Daoy (cell line): ENCODE measurements around the gene SPATA24.

DNA sequence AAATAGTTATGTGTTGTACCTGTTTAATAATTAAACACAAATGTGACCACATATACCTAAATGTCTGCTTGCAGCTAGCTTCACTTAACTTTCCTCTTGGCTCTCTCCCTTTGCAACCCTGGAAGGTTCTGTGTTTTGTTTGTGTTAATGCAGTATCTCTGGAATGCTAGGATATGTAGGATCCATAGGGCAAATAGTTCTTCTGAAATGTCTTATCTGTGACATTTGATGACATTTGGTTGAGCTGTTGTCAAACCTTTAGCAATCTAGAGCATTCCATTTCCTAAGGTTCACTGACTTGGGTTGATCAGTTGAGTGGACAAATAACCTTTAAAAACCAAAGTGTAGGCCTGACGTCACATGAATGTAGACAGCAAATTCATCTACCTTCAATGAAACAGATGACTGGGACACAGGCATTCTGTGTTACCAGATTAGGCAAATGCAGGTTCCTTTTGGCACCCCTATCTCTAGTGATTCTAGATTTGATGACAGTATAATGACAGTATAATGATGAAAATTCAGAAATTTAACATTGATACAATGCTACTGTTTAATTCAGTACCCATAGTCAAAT, 21.9 kb downstream of the CTNNA1 start:
- RAMPAGE, long total RNA, result no peak

DNA sequence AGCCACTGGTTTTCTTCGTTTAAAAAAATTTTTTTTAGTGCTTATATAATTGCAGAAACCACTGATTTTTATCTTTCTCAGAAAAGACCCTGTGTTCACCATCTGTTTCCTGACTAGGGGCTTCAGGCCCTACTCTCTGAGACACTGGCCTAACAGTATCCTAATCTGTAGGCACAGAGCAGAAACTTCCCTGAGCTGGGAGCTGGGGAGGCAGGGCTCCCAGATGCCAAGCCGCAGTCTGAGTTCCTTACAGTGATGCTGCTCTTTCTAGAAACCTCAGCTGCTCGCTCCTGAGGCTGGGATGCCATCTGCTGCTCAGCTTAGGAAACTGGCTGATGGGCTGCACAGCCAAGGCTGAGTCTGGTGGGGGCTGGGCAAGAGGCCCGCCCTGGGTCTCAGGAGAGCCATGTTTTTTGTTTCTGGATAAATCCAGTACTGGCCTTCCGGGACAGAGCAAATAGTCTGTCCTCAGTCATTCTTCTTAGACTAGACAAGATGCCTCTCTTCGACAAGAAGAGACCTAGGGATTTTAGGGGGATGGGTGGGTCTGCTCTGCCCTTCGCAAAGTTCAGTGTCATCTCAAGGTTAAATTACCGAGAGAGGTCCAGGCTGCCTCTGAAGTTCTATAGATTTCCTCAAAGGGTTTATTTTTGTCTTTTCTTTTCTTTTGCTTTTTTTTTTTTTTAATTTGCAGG, 30.9 kb upstream of the MATR3 start:
- RAMPAGE, long total RNA, result no peak

DNA sequence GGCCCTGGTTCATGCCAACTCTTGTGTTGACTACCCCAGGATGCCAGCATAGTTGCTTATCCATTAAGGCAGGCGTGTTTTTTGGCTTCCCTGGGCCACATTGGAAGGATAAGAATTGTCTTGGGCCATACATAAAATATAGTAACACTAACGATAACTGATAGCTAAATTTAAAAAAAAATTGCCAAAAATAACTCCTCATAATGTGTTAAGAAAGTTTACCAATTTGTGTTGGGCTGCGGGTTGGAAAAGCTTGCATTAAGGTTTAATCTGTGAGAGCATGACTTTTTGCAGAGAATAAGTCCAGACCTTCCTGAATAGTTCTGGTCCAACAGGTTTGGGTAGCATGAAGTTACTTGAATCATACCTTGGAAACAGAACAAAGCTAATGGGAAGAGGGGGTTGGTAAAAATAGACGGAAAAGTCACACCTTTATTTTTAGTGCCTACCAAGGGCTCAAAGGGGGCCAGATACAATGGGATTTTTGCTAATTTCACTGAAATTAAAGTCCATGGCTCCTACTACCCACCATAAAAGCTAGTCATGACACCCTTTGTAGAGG, 17.2 kb upstream of the MATR3 start:
- RAMPAGE, long total RNA, result no peak

GRCh38 chr5:139302807-139303422, 9.4 kb downstream of the MATR3 start:
- RAMPAGE, long total RNA, result no peak

DNA sequence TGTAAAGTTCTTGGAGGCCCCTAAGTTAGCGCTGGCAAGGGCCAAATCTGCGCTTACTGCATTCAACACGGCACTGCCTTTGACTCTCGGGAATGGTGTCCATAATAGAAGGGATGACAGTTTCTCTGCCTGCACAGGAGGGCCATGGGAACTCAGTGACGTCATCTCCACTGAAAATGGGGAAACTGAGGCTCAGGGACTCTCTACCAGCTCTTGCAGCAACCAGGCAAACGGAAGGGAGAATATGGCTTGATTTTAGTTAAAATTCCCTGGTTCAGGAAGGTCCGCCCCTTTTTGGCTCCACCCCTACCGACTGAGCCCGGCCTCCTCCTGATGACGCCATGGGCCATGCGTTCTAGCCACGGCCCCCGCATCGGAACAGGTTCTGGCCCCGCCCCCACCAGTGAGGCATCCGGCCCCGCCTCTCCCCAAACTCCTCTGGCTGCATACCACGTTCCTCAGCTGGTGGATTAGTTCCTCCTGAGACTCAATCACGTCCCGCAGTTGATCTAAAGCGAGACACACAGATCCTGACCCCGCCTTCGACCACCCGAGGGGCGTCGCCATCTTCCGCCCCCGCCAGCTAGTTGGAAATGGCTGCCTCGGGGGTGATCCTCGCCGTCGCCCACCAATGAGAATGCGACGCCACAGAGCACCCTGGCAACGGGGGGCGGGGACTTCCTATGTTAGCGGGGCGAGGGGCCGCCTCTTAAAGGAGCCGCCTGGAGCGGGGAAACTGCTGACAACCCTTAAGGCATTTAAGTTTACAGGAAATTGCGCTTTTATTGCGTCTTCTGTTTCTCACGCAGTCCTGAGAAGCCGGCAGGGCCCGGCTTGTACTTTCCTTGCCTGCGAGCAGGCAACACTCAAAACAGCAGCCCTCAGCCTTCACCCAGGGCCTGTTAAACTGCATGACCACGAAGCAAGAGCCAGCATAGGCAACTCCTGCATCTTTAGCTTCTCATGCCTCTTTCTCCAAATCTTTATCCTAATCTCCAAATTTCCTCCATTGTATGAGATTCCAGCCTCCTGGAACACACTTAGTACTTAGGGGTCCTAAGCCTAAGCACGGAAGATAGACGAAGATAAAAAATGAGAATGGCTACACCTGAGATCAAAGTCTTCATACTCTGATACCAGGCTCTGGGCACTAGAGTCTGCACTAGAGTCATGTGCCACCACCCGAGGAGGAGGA, at the start of gene SPATA24:
Gene SPATA24, minus strand, starts transcription at position 596 of the 1,195 bp plus-strand sequence.
- RAMPAGE, long total RNA, result no peak

DNA sequence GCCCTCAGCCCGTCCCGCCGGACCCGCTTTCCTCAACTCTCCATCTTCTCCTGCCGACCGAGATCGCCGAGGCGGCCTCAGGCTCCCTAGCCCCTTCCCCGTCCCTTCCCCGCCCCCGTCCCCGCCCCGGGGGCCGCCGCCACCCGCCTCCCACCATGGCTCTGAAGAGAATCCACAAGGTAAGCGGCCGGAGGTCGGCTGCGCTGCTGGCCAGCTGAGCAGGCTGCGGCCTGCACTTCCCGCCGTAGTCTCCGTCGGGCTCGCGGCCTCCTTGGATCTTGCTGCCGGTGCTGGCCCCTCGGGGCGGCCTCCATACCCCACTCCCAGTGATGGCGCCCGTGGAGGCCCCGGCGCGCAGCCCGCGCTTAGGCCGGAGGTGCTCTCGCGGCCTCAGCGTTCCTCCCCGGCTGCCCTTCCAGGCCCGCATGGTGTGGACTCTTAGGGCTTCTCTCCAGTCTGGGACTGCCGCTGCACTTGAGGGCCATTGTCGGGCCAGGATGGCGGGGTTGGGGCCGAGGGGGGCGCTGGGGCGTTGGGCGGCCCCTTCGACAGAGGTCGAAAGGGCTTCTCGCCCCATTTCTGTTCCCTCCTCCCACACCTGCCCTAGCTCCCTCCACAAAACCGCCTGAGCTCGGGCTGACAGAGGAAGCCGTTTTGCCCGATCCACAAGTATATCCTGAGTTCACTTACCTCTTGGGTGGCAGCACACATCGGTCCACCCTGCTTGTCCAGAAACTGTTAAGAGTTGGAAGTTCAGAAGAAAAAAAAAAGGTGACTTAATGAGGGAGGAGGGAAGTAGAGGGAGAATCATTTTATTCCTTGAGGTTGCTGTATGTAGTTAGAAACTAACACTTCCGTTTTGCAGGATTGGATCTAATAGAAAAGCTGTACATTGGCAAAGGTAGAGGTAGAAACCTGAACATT, 760 bp downstream of the UBE2D2 start:
- RAMPAGE, long total RNA, result no peak

- RAMPAGE, long total RNA, result no peak
Observed at GRCh38 chr5:139650145-139650682, 2.1 kb downstream of the CXXC5 start.

DNA sequence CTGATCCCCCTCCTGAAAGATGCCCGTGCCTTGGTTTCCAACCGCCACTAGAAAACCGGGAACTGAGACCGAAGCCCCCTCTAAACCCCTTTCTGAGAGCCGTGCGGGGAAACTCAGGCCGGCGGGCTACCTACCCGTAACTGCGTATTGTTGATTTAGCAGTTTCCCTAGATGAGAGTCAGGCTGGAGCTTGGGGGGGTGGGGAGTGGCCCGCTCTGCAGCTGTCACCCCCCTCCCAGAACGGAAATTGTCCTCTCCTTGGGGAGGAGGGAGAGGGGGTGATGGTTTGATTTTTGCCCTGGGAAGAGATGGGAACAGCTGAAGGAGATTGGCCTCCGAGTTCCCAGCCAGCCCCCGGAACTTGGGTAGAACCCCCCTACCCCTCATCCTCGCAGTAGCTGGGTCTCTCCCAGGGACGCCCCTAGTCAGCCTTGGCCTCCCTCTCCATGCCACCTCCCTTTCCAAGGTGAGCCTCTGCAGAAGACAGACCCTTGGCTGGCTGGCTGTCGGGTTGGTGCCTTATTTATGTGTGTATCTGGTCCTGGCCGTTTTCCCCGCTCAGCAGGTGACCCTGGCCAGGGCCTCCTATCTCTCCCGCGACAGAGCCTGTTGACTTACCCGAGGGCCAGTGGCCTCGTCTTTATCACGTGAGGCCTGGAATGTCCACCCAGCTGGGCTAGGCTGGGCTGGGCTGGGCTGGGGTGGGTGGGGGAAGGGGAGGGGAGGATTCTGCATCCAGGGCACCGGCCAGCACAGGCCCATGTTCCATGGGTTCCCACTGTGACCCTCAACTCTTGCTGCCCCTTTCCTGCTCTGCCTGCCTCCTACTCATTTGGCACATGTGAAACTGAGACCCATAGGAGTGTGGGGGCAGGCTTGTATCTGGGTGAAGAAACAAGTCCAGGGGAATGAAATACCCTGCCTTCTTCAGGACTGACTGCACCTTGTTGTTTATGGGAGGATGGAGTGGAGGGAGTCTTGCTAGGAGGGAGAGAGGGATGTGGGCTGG, 2.9 kb downstream of the CXXC5 start:
- RAMPAGE, long total RNA, result no peak

- RAMPAGE, long total RNA, result no peak
Observed at GRCh38 chr5:139652859-139653463, 4.8 kb downstream of the CXXC5 start.

DNA sequence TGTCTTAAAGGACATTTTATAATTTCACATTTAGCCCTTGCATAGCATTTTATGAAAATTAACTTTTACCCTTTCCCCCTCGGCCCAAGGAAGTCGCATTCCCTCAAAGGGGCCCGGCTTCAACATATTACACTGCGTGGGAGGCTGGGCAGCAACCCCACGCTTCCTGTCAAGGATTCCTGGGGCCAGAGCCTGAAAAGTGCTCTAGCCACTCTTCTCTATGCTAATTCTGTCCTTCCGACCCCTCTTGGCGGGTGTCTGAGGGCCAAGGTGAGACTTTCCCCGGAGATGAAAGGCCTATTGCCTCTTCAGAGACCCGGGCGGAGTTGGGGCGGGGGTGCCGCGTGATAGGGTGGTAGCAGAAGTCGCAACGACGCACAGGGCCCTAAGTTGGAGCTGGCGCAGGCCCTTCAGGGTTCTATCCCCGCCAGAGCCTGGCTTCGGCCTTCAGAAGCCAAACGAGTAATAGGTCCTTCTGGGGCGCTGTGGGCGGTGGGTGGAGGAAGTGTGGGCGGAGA, 6.8 kb upstream of the PURA start:
- RAMPAGE, long total RNA, result no peak

DNA sequence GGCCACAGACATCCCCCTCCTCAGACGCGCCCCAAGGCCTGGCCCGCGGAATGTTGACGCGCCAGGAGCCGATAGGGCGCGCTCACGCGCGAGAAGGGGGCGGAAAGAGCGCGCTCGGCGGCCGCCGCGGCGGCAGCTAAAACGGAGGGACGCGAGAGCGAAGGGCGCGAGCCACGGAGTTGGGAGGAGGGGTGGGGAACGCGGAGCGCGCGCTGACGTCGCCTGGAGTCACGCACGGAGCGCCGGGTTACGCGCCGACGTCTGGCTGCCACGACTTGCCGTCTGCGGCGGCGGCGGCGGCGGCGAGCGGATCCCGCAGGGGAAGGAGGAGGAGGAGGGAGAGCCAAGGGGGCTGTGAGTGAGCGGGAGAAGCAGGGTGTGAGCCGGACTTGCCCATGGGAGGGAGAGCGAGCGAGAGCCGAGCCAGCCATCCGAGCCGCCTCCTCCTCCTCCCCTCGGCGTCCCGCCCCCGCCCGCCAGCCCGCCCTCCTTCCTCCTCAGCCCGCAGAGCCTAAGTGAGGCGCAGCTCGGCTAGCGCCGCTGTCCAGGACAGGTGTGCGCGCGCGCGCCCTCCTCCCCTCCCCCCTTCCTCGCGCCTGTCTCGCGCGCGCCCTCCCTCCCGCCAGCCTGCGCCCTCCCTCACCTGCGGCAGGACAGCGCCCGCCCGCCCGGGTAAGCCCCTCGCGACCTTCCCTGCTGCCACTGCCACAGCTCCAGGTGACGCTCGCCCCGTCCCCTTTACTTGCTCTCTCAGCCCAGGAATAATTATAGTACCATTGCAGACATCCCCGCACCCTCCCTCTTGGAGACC, 6.2 kb upstream of the PURA start:
- RAMPAGE, long total RNA, result no peak

- RAMPAGE, long total RNA, result no peak
Observed at GRCh38 chr5:140114257-140115476, 758 bp downstream of the PURA start.

- RAMPAGE, long total RNA, result no peak
Observed at GRCh38 chr5:140121488-140121896, 4.2 kb upstream of the IGIP start.

DNA sequence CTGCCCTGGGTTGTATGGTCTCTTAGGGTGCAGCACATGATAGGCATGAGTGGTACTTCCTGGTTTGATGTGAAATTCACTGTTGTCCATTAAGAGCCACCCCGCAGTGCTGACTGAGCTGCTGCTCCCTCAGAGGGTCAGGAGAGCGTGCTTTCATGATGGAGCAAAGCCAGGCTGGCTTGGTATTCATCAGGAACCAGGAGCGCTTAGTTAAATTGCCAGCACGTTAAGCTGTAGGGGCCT, 7.8 kb downstream of the CYSTM1 start:
- RAMPAGE, long total RNA, result no peak

- RAMPAGE, long total RNA, result no peak
Observed at GRCh38 chr5:140222379-140222883, 47.4 kb downstream of the CYSTM1 start.

- RAMPAGE, long total RNA, result no peak
Observed at GRCh38 chr5:140251309-140251984, 51.5 kb downstream of the PFDN1 start.

GRCh38 chr5:140261711-140262222, 41.1 kb downstream of the PFDN1 start:
- RAMPAGE, long total RNA, result no peak

DNA sequence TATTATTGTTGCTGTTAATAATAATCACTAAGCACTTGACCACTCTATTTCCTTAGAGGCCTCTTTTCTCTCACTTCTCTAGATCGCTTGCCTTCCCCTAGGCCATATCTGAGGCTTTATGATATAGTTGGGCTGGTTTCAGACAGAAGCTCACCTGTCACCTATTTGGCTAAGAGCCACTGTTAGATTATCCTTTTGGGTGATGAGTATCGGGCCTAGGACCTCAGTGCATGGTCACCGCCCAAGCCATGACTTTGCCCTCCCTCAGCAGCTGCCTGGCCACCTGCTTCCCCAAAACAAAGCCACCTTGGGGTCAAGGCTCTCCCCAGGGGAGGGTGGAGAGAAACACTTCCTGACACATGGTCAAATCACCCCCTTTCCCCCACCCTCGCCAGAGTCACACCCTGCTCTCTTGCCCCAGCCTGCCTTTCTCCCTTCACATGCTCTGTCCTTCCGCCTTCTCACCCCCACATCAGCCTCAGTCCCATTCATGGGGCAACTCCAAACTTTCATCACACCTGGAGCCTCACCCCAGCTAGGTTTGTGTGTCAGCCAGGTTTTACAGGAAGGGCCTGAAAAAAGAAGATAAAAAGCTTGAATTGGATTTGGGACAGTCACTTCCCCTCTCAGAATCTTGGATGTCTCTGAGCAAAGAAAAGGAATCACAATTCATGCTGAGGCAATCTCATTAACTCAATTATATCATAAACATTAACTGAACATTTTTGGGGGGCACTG, 1.7 kb upstream of the HBEGF start:
- RAMPAGE, long total RNA, result no peak

- RAMPAGE, long total RNA, result no peak
Observed at GRCh38 chr5:140348980-140349822, 2.8 kb upstream of the HBEGF start.

DNA sequence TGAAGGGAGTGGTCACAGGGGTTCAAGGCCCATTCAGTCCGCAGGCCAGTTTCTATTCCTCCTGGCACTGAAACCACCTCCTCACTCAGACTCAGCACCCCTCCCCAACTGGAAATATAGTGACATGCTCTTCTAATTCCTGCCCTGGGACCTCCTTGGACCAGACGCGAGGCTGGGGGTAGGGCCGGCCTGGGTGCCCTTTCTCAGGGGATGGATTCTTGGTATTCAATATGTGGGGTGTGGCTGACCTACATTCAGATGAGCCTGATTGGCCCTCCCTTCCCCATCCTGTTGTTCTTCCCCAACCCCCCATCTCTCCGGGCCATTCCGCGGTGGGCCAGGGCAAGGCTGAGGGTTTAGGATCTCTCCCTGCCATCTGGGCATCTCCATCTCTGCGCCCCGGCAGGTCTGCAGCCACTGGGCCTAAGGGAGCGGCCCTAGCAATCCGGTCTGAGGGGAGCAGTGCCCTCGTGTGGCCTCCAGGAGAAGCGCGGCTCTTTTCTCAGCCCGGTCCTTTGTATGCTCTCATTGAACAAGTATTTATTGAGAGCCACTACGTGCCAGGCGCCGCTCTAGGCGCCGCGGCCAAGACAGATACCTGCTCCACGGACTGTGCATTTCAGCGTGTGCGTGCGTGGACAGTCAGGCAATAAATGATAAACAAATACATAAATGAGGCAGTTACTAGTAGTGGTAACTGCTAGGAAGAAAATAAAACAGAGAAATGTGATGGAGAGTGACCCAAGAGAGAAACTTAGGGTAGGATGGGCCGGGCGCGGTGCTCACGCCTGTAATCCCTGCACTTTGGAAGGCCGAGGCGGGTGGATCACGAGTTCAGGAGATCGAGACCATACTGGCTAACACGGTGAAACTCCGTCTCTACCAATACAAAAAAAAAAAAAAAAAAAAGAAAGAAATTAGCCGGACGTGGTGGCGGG, 2.4 kb upstream of the SLC4A9 start:
- RAMPAGE, long total RNA, result no peak